Metastatic Pancreatic Carcinoma in the Ovary (tissue), 1 donor: ENCODE data around the genes SART1, RCE1 and SYT12.

GRCh38 chr11:65960794-65961838, at the start of gene SART1:
Gene SART1 (plus strand): TSS chr11:65961734.
- PRO-cap: bidirectional peak, plus-strand start at chr11:65961729, minus-strand start at chr11:65961500

- PRO-cap: bidirectional peak, plus-strand start at chr11:66126935, minus-strand start at chr11:66126901
Observed at GRCh38 chr11:66126589-66127726, 56.9 kb downstream of the PACS1 start.

- PRO-cap: no peak
Observed at GRCh38 chr11:66218726-66219663, 38.5 kb upstream of the KLC2 start.

DNA sequence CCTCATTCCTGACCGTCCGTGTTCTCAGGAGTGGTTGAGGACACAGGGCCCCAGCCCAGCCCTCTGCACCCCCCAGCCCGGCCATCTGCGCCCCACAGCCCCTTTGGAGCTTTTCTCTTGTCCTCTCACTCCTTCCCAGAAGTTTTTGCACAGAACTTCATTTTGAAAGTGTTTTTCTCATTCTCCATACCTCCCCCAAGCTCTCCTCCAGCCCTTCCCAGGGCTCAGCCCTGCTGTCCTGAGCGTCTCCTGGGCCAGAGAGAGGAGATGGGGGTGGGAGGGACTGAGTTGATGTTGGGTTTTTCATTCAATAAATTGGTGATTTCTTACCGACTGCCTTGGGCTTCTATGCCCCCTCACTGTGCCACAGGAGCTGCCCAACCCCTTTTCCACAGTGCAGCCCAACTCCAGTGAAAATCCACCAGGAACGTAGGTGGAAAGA, 13.1 kb upstream of the KLC2 start:
- PRO-cap: no peak

- PRO-cap: no peak
Observed at GRCh38 chr11:66269074-66269948, 872 bp downstream of the RAB1B start.

DNA sequence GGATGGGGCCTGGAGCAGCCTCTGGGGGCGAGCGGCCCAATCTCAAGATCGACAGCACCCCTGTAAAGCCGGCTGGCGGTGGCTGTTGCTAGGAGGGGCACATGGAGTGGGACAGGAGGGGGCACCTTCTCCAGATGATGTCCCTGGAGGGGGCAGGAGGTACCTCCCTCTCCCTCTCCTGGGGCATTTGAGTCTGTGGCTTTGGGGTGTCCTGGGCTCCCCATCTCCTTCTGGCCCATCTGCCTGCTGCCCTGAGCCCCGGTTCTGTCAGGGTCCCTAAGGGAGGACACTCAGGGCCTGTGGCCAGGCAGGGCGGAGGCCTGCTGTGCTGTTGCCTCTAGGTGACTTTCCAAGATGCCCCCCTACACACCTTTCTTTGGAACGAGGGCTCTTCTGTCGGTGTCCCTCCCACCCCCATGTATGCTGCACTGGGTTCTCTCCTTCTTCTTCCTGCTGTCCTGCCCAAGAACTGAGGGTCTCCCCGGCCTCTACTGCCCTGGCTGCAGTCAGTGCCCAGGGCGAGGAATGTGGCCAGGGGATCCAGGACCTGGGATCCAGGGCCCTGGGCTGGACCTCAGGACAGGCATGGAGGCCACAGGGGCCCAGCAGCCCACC, 1.7 kb upstream of the CNIH2 start:
- PRO-cap: no peak

DNA sequence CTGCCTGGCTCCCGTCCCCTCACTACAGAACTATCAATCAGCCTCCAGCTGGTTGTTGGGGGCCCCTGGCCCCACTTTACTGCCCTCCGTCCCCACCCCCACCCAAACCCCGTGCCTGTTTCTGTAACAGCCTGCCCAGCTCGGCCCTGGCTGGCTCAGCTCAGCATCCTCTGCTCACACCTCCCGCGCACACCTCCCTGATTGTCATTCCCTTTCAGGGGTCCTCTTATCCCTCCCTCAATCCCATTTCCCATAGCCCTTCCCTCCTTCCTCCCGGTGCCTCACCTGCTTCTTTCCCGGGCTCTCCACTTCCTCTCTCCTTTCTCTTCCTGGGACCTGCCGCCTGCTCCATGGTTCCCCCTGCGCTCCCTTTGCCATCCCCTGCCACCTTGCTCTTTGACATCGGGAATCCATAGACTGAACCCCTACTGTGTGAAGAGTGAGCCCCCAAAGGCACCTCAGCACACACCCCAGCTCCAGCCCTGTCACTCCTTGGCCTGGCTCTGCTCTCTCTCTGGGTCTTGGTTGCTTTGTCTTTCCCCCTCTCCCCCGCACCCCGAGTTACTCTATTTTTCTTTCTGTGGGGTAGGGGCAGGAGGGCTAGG, 1.5 kb downstream of the CNIH2 start:
- PRO-cap: no peak

GRCh38 chr11:66281460-66281972, 3.5 kb downstream of the CNIH2 start:
- PRO-cap: no peak

GRCh38 chr11:66368736-66369961, 2.4 kb downstream of the SLC29A2 start:
- PRO-cap: no peak

DNA sequence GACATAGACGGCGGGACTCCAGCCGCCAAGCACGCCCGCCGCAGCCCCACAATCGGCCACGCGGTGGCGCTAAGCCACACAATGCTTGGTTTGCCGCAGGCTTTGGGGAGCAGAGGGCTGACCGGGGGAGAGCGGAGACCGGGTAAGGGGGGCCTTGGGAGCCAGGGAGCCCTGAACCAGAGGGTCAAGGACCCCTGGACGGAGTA, 12.4 kb upstream of the NPAS4 start:
- PRO-cap: no peak

DNA sequence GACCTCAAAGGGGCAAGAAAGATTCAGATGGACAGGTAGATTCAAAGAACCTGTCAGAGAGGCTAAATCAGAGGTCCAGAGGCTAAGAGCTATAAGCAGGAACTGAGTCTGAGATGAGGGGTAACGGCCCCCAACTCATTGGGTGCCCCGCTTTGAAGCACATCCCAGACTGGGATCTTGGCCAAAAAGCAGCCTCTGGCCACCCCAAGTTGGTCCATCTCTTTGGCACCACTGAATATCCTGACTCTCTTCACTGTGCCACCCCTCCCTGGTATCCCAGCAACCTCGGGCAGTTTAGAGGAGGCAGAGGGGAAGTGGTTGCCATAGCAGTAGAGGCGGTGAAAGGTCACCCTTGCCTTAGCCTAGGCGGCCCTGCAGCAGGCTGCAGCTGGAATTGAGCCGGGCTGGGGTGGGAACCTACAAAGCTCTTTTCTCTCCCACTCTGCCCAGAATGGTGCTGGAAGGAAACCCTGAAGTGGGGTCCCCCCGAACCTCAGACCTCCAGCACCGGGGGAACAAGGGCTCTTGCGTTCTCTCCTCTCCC, 1.0 kb downstream of the PELI3 start:
- PRO-cap: no peak

DNA sequence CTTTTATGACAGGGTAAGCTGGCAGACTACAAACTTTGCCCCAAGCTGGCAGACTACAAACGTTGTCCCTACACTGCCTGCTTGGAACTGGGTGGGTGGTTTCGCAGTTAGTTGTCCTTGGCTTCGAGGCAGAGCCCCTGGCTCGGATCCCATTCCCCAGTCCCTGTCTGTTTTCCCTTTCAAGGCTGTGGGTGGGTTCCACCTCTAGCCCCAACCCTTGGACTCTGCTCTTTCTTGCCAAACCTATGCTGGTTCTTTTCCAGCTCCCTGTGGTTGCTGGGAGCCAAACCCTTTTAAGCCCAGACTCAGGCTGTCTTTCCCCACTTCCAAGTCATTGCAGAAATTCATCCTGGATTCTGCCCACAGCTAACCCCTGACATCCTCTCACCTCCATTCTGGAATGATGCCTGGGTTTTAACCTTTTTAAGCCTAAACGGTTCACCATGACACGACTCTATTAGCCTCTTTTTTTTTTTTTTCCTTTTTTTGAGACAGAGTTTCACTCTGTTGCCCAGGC, 9.2 kb upstream of the RBM14 start:
- PRO-cap: no peak

DNA sequence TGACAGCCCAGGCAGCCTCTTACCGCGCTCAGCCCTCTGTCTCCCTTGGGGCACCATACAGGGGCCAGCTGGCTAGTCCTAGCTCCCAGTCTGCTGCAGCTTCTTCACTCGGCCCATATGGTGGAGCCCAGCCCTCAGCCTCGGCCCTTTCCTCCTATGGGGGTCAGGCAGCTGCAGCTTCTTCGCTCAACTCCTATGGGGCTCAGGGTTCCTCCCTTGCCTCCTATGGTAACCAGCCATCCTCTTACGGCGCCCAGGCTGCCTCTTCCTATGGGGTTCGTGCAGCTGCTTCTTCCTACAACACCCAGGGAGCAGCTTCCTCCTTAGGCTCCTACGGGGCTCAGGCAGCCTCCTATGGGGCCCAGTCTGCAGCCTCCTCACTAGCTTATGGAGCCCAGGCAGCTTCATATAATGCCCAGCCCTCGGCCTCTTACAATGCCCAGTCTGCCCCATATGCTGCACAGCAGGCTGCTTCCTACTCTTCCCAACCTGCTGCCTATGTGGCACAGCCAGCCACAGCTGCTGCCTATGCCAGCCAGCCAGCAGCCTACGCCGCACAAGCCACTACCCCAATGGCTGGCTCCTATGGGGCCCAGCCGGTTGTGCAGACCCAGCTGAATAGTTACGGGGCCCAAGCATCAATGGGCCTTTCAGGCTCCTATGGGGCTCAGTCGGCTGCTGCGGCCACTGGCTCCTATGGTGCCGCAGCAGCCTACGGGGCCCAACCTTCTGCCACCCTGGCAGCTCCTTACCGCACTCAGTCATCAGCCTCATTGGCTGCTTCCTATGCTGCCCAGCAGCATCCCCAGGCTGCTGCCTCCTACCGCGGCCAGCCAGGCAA, 8.5 kb downstream of the RBM14 start:
- PRO-cap: no peak

GRCh38 chr11:66676651-66677461, 831 bp downstream of the RBM4B start:
- PRO-cap: no peak

GRCh38 chr11:66715178-66715731, 13.8 kb downstream of the SPTBN2 start:
- PRO-cap: no peak

- PRO-cap: no peak
Observed at GRCh38 chr11:66720752-66720901, 8.4 kb downstream of the SPTBN2 start.

DNA sequence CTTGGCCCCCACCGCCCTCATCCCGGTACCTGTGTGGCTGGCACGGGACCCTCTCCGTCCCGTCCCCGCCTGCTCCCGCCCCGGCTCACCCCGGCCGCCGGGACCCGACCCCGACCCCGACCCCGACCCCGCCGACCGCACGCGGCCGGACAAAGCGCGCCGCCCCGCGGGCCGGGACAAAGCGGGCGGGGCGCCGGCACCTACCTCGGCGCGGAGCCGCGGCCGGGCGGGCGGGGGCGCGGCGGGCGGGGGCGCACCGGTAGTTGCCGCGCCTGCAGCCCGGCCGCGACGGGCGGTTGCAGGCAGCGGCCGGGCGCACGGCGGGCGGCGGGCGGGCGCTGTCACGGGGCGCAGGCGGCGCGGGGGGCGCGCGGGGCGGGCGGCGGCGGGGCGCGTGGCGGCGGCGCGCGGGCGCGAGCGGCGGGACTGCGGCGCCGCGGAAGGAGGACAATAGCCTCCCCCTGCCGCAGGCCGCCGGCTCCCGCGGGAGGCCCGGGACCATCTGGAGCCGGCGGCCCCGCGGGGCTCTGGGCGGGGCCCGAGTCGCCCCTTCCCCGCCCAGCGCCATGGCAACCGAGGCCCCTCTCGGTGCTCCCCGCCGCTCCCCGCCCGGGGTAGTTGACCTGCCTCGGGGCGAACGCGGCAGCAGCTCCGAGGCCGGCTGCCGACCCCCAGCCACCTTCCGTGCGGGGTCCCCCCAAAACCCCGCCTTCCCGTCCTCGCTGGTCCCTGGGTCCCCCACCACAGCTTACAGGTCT, 880 bp downstream of the SPTBN2 start:
- PRO-cap: no peak

GRCh38 chr11:66843114-66844014, at the start of gene RCE1:
Gene RCE1 (plus strand): TSS chr11:66843441.
- PRO-cap: bidirectional peak, plus-strand start at chr11:66843455, minus-strand start at chr11:66843340

DNA sequence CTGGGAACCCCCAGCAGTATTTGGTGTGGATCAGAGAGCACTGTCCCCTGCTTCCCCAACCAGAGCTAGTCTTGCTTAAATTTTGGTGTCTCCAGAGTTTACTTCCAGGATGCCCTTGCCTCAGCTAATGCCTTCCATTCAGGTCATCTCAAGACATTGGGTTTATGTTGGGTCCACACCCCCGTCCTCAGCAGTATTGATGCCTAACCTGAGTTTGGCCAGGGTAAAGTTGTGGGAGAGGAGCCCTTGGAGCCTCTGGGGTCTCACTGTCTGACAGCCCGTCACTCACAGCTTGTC, 1.3 kb downstream of the RCE1 start:
- PRO-cap: no peak

- PRO-cap: no peak
Observed at GRCh38 chr11:67022918-67023886, at the start of gene SYT12. Gene SYT12 (plus strand): TSS chr11:67023134.